Melanocyte of skin (primary cell): ENCODE data around the gene CCNI2.

- CAGE, long polyA plus RNA, 2 experiments: no peak in any of the 2 experiments
These were observed 1.3 kb upstream of the SLC22A4 start for GRCh38 chr5:132292978-132293191.

DNA sequence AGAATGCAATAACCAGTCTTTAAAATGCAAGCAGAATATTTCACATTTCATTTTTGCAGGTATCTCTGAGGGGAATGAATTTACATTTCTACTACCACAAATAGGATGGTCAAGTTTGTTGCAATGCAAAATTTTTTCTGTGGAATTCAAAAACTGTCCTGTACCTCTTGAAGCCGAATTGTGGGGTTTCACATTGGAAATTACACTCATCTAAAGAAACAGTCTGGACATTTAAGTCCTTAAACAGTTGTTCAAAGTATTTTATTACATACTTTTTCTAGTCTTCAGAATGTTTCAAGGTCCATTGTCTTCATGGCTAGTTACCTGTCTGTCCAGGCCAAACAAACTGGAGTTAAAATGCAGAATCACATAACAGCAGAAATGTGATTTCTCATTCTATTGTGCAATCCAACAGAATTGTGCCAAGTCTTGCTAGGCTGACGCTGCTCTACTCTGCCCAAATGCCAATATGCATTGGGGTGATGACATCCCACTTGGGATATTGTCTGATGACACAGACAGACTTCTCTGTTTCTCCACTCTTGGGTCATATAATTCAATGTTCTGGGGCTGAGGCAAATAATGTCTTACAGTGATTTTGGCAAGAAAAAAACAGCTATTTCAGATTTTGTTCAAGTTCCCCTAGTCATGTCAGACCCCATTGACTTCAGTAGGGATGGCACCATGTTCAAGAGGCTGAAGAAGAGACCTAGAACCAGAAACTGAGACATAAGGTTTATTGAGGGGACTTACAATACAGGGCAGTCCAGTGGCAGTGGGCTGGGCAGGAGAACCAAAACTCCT, 5.2 kb upstream of the SLC22A5 start:
- CAGE, long polyA plus RNA, 2 experiments: no peak in any of the 2 experiments

DNA sequence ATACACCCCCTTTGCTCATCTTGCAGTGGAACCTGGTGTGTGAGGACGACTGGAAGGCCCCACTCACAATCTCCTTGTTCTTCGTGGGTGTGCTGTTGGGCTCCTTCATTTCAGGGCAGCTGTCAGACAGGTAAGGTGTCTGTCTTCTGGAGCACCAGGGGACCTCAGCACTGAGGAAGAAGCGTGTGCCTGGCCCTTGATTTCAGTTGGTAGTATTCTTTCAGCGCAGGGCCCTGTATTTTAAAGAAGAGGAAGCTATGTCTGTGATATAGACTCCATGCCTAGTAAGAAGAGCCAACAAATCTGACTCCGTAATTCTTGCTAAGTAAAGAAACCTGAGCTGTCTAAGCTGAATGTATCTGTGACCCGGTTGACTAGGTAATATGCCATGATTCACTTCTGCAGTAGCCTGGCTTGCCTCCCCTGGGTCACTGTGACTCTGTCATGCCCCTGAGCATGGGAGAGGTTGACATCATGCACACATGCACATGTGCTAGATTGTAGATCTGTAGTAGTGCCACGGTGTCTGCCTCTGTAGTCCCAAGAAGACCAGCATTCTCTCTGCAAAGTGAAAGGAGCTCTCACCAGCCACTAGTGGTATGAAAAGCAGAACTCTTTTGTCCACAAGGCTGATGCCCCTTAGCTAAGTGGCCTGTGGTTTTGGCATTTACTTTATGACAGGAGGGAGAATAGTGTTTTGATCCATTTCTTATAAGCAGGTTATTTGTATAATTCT, 9.0 kb downstream of the SLC22A5 start:
- CAGE, long polyA plus RNA, 2 experiments: no peak in any of the 2 experiments

DNA sequence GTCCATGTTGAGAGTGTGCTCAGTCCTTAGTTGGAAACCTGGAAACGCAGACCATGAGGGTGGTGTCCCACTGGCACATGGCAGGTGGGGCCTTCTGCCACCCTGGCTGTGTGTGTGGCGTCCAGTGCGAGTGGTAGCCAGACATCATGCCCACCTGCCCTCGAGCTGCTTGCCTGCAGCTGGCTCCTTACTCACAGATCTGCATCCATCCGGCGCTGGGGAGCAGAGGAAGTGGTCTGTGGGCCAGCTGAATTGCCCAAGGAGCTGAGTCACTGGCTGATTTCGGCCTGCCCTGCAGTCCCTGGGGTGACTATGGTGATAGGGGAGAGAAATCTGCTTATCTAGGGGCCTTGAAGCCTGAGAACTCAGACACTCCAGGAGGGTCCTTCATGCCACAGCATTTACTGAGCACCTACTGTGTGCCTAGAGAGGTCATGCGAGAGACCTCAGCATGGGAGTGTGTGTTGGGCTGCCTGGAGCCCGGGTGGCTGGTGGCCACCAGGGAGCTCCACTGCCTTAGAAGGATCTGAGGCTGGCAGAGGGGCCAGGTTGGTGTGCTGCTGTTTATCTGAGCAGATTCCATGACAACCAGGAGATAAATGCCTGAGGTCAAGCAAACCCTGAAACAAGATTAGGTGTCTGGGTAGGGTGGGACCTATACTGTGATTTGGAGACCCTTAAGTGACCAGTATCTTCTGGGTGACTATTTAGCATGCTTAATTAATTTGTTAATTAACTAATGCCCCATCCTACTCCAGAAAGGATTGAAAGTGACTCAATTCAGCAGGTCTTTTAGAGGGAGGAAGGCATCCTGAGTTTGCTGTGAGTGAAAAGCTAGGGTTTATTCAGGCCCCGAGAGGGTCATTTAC, 57.2 kb downstream of the SLC22A5 start:
- CAGE, long polyA plus RNA, 2 experiments: no peak in any of the 2 experiments

GRCh38 chr5:132464190-132465020, 26.2 kb downstream of the IRF1 start:
- CAGE, long polyA plus RNA, 2 experiments: no peak in any of the 2 experiments

DNA sequence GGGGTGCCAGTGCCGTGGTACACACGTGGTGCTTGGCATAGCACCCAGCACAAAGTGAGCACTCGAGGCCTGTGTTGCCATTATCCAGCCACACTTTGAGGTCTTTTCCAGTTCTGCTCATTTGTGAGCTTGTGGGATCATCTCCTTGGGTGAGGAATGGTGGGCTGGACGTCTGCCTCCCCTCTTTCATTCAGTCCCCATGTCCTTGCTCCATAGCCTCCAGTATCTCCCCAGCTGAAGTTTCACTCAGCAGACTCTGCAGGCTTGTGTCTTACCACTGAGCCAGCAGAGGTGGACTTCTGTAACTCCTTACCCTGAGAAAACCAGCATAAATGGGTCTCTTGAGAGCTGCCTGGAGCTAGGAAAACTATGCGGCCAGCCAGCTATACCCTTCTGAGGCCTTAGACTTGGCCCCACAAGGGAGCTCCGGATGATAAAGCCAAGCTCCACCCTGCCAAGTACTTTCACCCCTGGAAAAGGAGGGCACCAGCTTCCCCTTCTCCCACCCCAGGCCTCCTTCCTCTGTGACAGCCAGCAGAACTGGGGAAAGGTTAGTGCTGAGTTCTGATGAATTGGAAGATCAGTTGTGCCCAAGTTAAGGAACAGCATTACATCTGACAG, 12.2 kb downstream of the IRF1 start:
- CAGE, long polyA plus RNA, 2 experiments: no peak in any of the 2 experiments

DNA sequence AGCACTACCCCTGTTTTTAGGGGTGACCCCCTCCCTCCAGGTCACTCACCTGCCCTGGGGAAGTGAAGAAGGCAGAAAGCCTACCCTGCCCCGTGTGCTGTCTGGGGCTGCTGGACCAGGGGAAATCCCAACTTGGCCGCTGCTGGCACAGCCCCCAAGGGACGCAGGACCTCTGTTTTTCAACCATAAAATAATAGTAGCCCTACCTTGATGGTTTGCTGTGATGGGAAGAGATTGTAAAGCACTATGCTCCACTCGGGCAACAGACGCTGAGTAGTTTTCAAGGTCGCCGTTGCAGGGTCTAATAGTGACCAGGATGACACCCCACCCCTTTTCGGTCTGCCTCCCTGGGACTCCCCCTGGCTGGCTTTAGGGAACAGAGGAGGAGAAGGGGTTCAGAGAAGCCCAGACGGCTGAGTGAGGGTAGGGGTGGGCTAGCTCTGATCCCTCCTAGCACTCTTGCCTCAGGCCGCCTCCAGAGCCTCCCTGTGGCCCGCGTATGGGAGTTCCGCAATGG, 790 bp upstream of the IRF1 start:
- CAGE, long polyA plus RNA, 2 experiments: no peak in any of the 2 experiments

- CAGE, long polyA plus RNA, 2 experiments: no peak in any of the 2 experiments
These were observed 37.9 kb downstream of the RAD50 start for GRCh38 chr5:132594574-132595237.

DNA sequence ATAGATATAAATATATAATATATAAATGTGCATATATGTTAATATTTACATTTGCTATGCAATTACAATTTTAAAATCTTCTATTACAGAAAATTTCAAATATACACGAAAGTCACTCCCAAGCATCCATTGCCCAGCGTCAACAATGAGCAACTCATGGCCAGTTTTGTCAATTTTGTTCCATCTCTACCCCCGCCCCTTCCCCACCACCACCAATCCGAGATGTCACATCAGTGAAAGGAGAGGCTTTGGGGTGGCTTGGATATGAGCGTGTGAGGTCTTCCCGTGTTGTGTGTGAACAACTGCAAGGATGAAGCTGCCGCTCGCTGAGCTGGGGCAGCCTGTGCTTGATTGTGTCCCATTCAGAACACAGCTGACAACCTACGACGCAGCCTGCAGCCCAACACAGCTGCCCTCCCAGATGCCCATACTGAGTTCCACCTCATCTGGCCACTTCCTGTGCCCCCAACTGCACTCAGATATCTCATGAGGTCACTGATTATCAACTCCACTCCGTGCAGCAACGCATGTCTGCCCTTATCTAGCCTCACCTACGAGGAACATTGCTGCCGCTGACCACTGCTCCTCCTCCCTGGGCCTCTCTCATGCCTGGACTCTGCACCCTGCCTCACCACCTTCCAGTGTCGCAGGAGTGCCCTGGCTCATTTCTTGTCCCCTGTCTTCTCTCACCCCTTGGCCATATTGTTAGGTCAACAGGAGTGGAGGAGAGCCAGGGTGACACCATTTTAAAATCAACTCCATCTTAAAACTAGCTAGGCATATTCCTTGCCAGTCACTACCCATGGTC, 7.4 kb upstream of the IL4 start:
- CAGE, long polyA plus RNA, 2 experiments: no peak in any of the 2 experiments

- CAGE, long polyA plus RNA, 2 experiments: no peak in any of the 2 experiments
These were observed 3.9 kb upstream of the IL4 start for GRCh38 chr5:132669836-132670423.

DNA sequence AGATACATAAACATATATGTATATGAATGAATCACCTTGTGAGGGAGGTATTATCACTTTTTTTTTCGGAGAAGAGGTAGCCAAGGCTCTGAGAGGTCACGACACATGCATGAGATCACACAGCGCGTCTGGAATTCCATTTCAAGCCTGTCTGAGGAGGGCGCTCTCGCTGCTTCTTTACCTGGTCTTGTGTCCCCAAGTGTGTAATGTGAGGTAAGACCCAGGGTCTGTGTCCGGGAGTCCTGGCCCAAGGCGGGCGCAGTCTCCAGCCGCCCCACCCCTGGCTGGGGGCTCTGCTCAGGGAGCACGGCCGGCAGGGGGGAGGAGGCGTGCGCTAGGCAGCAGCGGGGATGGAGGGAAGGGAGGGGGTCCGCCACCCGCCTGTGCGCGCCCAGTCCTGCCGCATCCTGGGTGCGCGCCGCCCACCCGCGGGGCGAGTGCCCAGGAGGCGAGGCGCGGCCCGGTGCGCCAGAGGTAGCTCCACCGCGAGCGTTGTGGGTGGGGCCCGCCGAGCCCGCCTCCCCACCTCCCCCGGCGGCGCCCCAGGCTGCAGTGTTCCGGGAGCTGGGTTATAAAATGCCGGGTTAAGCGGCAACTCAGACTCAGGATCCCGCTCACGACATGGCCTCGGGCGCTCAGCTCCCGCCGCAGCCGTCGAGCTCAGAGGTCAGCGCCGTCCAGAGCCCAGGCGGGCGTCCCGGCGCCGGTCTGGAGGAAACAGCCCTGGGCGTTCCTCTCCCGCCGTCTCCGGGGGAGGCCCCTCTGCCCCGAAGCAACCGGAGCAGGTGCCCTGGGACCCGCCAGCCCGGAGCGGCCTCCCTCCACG, at the start of gene CCNI2:
Gene CCNI2 (plus strand): TSS at position 552 of the 826 bp plus-strand sequence.
- CAGE, long polyA plus RNA, 2 experiments: no peak in any of the 2 experiments

GRCh38 chr5:132760062-132760395, 12.8 kb downstream of the CCNI2 start:
- CAGE, long polyA plus RNA, 2 experiments: no peak in any of the 2 experiments

- CAGE, long polyA plus RNA, 2 experiments: no peak in any of the 2 experiments
These were observed 10.6 kb upstream of the SHROOM1 start for GRCh38 chr5:132840956-132841529.

- CAGE, long polyA plus RNA, 2 experiments: no peak in any of the 2 experiments
These were observed 467 bp downstream of the LEAP2 start for GRCh38 chr5:132873908-132874362.

DNA sequence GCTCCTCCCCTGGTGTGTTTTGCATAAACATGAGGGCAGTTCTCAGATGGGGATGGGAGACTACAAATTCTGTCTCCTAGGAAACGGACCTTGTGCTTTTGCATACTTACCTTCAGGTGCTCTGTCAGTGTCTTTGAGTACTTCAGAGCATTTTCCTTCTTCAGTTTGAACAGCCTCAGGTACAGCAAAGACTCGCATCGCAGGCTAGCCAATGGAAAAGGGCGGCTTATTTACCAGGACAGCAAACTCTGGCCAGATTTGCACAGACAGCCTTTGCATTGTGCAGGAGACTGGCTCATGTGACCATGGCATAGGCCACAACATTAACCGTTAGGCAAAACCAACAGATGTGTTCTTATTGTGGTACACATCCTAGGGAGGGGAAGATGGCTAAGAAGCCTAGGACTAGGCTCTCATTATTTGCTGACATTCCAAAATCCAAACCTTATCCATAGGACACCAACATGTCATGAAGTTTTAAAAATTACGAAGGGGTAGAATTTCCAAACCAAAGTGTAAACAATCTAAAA, 12.8 kb downstream of the LEAP2 start:
- CAGE, long polyA plus RNA, 2 experiments: no peak in any of the 2 experiments

- CAGE, long polyA plus RNA, 2 experiments: no peak in any of the 2 experiments
These were observed 21.2 kb downstream of the AFF4 start for GRCh38 chr5:132942239-132942720.

- CAGE, long polyA plus RNA, 2 experiments: no peak in any of the 2 experiments
These were observed 4.7 kb downstream of the AFF4 start for GRCh38 chr5:132958693-132959096.

DNA sequence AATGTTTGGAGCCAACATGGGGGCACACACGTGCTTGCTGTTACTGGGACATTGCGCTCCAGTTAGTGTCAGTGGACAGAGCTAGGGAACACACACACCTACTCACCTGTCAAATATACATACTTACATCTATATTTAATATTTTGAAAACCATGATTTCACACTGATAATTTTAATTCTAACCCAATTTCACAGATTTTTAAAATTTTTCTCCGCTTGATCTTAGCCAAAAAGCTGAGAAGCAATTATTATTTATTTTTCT, 10.2 kb downstream of the ZCCHC10 start:
- CAGE, long polyA plus RNA, 2 experiments: no peak in any of the 2 experiments

DNA sequence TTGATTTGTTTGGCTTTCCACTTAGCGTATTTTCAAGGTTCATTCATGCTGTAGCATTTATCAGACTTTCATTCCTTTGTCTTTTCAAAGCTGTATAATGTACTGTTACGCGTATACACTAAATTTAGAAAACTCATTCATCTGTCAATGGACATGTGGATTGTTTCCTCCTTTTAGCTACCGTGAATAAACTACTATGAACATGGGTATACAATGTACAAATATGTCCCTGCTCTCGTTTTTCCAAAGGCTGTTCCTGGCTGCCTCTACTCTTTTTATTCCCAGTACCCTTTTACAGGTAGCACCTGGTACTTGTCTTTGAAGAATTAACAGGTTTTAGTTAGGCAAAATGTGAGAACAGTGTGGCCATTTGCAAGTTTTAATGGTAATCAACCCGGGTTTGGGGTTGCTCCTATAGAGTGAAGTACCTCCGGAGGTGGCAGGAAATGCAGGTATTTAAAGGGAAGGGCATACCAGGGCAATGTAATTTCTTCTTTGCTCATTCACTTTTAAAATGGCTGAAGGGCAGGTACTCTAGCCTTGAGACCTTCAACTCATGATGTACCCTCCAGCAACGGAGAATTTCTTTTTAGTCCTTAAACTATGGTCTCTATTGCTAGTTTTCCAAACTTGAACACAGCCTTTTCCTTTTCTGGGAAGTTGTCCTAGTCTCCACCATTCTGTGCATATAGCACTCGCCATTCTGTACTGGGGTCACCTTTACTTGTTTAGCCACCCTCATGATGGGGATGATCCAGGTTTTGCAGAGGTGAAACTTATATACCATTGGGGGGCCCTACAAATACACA, 1.4 kb upstream of the HSPA4 start:
- CAGE, long polyA plus RNA, 2 experiments: no peak in any of the 2 experiments

DNA sequence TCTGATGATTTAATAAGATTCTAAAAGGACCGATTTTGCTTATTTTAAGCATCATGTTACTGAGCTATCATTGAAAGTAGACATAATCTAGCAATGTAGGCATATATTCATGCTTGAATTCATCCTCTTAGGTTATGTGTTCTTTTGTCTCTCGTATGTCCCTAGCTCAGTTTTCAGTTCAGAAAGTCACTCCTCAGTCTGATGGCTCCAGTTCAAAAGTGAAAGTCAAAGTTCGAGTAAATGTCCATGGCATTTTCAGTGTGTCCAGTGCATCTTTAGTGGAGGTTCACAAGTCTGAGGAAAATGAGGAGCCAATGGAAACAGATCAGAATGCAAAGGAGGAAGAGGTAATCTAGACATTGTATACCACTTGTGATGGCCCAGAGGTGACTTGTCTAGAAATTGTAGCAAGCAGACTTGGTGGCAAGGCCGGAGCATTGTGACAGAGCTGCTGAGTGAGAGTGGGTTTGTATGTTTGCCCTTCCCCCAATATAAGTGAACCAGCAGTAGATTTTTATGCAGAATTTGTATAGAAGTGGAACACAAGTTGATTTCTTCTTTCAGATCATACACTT, 39.3 kb downstream of the HSPA4 start:
- CAGE, long polyA plus RNA, 2 experiments: no peak in any of the 2 experiments